Frontal cortex (tissue), 2 donors: ENCODE measurements around a stretch of chr3.

GRCh38 chr3:43714691-43715276, 24.0 kb downstream of the ABHD5 start:
- RAMPAGE, long total RNA: no peak

DNA sequence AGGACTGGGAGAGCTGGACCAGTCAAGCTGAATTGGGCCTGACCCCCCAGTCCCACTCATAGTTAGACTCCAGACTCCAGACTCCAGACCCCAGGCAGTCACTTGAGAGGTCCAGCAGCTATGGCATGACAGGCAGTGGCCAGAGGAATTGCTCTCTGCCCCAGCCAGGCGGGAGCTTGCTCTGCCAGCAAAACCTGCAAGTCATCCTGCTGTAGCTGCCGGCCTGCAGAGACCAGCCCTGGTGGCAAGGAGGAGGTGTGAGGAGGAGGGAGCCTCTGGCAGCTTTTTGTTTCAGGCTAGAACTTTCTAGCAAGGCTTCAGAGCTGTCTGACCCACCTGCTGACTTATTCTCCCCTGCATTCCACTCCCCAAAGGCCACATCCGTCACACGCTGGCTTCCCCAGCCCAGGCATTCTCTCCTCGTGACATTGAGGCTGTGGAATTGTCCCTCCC, 82.5 kb downstream of the ABHD5 start:
- RAMPAGE, long total RNA: no peak

DNA sequence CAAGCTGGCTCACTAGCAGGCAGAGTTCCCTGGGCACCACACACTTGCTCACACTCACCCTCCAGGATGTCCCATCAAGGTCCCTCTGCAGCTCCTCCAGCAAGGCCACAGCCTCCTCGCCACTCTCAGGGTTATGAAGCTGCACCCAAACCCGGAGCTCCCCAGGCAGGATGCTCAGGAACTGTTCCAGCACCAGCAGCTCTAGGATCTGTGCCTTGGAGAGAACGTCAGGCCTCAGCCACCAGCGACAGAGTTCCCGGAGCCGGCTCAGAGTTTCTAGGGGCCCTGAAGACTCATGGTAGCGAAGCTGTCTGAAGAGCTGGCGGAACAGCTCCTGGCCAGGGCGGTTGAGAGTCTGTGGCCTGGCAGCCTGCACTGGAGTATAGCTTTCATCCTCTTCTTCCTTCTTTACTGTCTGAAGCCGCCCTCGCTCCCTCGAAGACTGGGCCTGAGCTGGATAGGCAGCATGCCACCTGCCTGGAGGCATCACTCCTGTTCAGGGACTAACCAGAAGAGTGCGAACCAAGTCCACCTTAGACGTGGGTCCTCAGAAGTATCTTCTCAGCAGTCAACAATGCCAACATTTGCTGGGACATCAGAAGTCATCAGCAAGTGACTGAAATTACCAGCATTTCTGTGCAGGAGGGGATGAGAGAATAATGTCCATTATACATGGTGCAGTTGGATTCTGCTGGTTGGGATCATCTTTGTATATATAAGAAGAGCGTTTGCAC, 22.2 kb downstream of the ZNF445 start:
- RAMPAGE, long total RNA: no peak

DNA sequence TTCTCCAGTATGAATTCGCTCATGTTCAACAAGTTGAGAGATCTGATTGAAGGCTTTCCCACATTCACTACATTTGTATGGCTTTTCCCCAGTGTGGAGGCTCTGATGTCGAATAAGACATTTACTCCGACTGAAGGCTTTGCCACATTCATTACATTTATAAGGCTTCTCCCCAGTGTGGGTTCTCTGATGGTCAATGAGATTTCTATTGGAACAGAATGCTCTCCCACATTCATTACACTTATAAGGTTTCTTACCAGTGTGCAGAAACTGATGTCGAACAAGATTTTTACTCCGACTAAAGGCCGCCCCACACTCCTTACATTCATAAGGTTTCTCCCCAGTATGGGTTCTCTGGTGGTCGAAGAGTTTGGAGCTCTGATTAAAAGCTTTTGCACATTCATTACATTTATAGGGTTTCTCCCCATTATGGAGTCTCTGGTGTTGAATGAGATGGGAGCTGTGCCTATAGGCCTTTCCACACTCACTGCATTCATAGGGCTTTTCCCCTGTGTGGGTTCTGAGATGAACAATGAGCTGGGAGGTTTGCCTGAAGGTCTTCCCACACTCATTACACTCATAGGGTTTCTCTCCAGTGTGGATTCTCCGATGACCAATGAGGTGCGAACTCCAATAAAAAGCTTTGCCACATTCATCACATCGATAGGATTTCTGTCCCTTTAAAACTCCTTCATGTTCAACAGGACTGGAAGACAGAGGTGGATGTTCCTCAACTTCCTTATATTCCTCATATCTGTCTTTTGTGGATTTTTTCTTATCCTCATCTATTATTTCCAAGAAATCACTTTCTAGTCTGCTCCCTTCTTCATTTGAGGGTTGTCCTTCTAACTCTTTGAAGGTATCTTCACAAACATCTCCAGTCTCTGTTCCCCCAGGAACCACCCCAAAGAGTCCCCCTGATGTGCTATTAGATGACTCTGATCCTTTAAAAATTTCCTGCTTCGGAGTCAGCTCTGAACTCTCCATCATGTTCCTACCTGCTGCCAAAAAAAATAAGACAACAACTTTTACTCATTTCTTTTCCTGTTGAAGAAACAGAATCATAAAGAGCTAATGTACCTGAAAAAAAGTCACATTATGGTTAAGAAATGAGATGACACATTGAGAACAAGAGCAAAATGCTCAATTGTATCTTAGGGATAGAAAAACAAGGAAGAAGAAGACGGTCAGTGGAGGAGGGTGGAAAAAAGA, 22.6 kb upstream of the ZNF445 start:
- RAMPAGE, long total RNA: no peak

DNA sequence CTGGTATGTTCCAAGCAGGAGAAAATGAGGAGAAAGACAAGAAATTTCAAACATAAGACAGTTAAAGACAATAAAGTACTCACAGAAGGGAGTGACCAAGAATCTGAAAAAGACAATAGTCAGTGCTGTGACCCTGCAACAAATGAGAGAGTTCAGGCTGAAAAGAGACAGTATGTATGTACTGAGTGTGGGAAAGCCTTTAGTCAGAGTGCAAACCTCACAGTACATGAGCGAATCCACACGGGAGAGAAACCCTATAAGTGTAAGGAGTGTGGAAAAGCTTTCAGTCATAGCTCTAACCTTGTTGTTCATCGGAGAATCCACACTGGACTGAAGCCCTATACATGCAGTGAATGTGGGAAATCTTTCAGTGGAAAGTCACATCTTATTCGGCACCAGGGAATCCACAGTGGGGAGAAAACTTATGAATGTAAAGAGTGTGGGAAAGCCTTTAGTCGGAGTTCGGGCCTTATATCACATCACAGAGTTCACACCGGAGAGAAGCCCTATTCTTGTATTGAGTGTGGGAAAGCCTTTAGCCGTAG, 9.5 kb downstream of the ZNF660 start:
- RAMPAGE, long total RNA: no peak

- RAMPAGE, long total RNA: no peak
These were observed 1.5 kb downstream of the ZDHHC3 start for GRCh38 chr3:44974392-44975001.

DNA sequence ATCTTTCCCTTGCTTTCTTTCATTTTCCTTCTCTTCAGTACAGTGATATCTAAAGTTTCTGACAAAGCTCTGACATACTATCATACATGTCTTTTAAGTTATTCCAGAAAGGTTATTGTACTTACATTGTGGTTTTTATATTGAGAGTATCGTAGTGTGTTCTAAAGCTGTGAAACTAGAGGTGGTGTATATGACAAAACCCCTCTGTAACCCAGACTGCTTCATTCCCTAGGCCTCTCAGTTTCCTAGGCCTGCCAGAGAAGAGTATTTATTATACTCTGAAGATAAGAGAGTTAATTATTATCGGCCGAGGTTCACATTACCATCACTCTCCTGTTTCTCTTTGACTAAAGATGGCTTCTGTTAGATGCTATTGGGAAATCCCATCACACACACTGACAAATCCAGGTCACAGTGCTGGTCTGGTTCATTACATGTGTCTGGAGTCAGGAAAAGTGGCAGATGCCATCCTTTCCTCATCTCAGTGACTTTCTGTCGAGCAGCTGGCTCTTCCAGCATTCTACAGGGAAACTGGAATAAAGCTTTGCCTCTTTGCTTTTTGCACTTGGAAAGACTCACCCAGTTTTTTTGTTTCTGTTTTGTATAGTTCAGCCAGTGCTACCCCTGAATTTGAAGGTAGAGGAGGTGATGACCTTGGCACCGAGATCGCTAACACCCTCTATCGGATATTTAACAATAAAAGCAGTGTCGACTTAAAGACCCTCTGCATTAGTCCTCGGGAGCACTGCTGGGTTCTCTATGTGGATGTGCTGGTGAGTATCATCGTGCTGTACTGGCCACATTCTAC, 20.6 kb downstream of the EXOSC7 start:
- RAMPAGE, long total RNA: no peak

GRCh38 chr3:45034488-45035511, 8.7 kb downstream of the CLEC3B start:
- RAMPAGE, long total RNA: no peak

GRCh38 chr3:45125353-45125816, 20.8 kb downstream of the CDCP1 start:
- RAMPAGE, long total RNA: no peak

- RAMPAGE, long total RNA: no peak
These were observed 85.4 kb upstream of the LIMD1 start for GRCh38 chr3:45508926-45509831.

- RAMPAGE, long total RNA: no peak
These were observed 49.0 kb upstream of the LIMD1 start for GRCh38 chr3:45545445-45545986.

GRCh38 chr3:45547720-45548527, 46.6 kb upstream of the LIMD1 start:
- RAMPAGE, long total RNA: no peak

DNA sequence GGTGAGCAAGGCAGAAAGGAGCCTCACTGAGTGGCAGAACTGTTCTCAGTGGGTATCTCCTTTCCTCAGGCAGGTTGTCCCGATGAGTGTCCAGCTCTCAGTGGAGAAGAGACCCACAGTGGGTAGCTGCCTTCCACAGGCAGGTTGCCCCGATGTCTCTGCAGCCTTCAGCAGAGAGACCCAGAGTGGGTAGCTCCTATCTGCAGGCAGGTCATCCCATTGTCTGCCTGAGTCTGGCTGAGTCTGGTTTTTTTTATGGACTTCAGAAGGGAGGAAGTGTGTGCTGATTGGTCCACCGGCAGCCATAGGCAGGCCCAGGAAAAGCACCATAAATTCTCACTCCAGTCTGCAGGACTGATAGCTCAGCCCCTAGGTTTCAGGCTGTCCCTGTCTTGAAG, 3.8 kb upstream of the LIMD1 start:
- RAMPAGE, long total RNA: no peak

- RAMPAGE, long total RNA: no peak
These were observed 519 bp downstream of the SACM1L start for GRCh38 chr3:45689654-45690175.

- RAMPAGE, long total RNA: no peak
These were observed 4.7 kb downstream of the SLC6A20 start for GRCh38 chr3:45791589-45792054.

GRCh38 chr3:45817975-45818635, 21.8 kb upstream of the SLC6A20 start:
- RAMPAGE, long total RNA: no peak

DNA sequence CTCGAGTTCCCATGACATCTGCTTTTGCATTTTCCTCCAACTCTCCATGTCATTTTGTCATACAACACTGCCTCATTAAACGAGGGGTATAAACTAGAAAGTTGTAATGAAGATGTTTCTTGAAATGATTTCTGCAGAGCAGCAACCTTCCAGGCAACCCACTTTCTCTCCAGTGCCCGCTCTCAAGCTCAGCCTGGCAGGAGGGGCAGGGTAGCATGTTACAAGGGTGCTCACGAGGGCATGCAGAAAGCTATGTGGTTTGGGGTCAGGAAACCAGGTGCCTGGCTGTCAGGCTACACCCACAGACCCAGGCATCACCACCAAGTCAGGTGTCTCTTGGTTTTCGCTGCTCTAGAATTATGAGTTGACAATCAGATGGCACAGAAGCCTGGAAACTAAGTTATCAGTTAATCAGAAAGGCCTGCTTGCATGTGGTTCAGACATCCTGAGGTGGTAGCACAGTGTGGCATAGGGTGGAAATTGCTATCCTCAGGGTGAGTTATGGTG, 16.3 kb upstream of the CCR9 start:
- RAMPAGE, long total RNA: no peak

GRCh38 chr3:45965482-45966062, 22.3 kb downstream of the CXCR6 start:
- RAMPAGE, long total RNA: no peak

DNA sequence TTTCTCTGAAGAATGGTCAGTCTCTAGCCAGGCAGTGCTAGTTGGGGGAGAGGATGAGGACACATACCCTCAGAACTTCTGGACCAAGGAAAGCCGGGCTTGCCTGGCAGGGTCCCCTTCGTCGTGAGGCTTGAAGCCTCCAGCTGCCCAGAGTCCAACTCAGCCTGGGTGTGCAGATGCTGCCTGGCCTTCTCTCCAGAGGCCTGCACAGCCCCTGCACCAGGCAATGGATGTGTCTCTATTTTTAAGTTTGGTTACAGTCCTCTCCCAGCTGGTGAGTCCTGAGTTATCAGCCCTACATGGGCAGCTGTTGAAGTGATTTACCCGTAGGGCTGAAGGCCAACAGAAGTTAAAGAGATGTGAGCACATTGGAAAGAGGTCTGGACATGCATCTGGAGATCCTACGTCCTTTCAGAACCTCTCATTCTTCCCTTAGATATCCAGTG, 10.1 kb downstream of the FYCO1 start:
- RAMPAGE, long total RNA: no peak

DNA sequence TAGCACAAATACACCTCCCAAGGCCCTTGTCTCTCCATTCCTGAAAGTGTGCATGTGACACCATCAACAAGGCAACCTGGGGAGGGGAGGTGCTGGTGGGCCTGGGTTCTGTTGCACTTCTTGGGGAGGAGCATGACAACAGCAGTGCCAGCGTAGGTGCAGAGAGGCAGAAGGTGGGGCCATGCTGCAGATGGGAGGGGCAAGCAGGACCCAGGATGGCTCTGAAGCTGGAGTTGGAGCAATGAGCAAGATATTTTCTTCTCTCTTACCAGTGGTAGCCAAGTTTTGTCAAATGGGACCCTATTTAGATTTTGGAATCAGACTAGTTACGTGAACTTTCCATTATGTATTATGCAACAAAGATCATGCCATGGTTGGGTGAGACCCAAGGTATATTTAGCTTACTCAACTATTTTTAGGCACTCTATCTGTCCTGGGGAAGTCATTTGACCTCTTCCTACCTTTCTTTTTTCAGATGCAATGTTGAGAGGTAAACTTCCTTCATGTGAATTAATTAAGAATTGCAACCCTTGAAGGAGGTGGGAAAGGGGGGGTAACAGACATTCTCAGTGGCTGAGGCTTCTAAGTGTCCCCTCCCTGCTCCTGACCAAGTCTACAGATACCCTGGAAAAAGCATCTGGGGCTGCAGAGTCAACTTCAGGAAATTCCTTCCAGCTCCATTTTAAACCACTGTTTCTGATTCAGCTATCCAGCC, 3.3 kb downstream of the FYCO1 start:
- RAMPAGE, long total RNA: no peak